ENCODE measurements around a stretch of chr7.

- PRO-cap: no peak
These were observed 9.7 kb upstream of the GET4 start for GRCh38 chr7:866762-866923.

DNA sequence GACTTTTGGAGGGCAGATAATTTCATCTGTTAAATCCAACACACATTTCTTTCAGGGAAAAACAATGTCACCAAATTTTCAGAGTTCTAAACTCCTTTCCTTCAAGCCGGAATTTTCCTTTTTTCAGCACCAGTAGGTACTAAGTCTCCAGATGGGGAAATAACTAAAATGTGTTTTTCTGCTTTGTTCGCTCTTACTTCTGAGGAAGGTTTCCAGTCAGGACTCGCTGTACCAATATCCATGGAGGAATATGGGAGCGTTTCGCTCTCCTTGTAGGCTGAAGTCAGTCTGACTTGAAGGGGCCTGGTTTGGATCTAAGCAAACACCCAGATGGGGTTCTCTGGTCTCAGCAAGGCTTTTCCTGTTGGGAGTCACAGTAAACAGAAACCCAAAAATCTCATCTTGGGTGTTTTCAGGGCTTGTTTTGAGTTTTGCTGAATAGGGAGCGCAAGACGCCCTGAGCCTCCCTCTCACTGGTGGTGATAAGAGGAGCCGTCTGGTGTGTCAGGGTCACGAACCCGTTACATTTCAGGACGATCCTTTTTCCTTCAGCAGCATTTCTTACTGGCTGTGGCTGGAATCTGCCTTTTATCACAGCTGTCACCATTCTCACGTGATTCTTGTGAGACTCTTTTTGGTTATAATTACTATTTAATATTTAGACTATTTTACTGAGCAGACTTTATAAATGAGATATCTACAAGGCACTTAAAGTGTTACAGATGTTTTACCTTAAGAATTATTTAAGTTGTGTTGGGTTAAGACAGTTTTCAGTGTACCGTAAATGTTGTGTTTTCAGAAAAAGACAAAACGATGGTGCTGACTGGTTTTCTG, 2.4 kb upstream of the GET4 start:
- PRO-cap: no peak

DNA sequence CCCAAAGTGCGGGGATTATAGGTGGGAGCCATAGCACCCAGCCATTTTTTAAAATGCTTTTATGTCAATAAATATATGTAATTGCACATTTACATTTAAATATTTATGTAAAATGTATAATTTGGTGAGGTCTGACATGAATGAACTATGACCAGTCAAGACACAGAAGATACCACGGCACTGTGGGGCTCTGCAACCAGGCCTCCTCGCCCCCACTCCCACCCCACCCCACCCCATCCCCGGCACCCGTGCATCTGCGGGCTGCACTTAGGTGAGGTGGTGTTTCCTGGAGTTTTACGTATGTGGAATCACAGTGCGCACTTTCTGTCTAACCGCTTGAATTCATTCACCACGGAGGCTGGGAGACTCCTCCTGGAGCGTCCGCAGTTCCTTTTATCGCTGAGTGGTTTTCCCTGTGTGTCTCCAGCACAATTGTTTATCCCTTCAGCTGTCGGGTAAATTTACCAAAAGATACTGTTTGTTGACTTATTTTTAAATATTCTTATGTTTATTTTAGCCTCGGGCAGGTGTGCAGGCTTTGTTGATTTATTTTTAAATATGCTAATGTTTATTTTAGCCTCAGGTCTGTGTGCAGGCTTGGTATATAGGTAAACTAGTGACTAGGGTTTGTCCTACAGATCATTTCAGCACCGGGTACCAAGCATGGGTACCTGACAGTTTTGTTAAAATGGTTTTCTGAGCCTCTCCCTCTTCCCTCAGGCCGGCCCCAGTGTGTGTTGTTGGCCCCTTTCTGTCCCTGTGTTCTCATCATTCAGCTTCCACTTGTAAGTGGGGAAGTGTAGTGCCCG, 5.0 kb downstream of the GET4 start:
- PRO-cap: no peak

GRCh38 chr7:882118-882616, 5.8 kb downstream of the GET4 start:
- PRO-cap: no peak

- PRO-cap: no peak
These were observed 16.5 kb downstream of the GET4 start for GRCh38 chr7:892520-893613.

DNA sequence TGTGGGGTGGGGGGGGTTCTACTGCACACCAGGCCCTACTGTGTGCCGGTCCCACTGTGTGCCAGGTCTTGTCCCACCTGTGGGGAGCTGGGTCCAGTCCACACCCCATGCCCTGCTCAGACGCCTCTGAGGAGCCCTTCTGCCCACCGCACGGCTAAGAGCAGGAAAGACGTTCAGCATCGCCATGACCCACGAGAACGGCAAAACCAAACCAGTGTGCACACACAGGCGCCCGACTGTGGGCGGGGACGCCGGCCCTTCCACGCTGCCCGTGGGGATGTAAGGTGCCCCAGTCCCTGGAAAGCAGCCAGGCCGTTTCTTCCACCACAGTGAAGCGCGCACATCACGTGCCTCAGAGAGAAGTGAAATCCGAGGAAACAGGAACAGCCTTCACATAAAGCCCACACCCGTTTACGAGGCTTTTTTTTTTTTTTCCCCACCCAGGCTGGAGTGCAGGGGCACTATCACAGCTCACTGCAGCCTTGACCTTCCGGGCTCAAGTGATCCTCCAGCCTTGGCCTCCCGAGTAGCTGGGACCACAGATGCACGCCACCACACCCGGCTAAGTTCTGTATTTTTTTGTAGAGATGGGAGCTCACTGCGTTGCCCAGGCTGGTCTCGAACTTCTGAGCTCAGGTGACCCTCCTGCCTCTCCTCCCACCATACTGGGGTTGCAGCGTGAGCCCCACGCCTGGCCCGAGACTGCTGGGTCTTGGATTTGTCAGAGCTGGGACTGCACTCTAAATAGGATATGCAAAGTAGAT, 33.7 kb downstream of the GET4 start:
- PRO-cap: no peak

DNA sequence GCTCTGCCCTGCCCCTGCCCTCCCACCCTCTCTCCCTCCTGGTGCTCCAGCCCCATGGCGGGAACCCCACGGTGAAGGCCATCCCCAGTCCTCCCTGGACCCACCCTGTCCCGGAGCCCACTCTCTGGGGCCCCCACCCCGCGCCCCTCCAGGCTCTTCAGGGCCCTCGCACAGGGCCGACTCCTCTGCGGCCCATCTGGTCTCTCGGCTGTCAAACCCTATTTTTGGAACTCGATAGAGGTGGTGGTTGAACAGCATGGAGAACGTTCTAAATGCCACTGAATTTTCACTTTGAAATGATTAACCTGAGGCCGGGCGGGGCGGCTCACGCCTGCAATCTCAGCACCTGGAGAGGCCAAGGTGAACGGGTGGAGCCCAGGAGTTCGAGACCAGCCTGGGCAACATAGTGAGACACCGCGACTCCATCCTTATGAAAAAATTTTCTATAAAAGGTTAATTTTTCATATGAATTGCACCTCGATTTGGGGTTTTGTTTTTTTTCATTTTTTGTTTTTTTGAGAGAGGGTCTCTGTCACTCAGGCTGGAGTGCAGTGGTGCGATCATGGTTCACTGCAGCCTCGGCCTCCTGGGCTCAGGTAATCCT, 7.8 kb downstream of the ADAP1 start:
- PRO-cap: bidirectional peak, plus-strand start at position 363 of the sequence, minus-strand start at position 270 of the sequence

DNA sequence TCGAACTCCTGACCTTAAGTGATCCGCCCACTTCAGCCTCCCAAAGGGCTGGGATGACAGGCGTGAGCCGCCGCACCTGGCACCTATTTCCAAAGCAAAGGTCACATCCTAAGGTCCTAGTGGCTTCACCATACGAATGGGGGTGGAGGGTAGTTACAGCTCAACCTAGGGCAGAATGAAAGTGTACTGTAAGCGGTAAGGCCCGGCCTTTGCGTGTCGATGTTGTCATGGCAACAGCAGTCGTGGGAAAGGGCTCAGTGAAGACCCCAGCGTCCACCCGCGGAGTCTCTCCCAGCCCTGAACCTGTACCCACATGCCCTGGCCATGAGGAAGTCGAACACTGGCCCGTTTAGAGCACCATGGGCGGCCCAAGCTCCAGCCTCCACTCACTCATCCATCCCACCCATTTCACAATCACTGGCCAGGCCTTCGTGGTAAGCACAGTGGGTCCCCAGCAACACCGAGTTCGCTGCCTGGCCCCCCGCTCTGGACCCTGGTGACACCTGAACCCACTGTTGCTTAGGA, 1.7 kb upstream of the COX19 start:
- PRO-cap: no peak

GRCh38 chr7:982718-983026, 309 bp upstream of the CYP2W1 start:
- PRO-cap: no peak

- PRO-cap: no peak
These were observed 3.5 kb upstream of the GPR146 start for GRCh38 chr7:1040674-1041324.

DNA sequence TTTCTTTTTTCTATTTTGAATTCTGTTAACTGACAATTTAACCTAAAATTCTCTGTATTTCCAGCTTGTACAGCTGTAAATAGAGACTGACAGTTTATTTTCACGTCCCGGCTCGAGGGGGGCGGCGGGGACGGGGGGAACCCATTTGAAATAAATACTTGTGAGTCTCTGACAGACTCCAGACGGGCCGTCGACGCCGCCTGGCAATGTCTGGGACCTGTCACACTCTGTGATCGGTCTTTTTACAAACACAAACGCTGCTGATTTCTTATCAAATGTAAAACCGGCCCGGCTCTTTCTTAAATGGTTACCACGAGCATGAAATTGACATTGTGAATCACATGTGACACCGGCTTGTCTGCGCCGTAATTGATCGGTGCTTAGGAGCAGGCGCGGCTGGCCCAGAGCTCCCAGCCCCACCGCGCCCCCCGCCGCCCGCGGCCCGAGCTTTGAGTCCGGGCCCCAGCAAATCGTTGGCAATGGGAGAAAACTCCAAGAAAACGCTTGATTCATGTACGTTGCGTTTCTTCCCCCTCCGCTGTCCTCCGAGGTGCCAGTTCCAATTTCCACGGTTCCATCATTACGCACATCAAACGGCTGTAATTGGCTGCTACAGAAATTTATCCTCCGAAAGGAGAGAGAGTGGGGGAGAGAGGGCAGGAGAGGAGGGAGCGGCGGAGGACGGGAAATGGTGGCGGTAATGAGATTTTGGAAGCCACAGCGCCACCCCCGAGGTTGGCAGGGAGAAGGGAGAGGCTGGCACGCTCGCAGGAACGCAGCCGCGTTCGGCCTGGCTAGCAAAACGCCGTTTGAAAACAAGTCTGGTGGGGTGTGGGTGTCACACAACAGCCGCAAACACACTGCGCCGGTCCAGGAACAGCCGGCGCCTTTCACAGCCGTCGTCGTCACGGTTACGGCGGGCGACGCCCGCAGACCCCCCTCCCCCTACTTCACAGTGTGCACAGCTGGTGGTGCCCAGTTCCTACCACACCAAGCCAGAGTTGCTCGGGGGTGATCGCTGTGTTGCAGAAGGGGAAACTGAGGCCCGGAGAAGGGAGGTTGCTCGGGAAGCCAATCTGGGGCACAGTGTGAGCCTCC, 57.3 kb downstream of the UNCX start:
- PRO-cap: no peak

DNA sequence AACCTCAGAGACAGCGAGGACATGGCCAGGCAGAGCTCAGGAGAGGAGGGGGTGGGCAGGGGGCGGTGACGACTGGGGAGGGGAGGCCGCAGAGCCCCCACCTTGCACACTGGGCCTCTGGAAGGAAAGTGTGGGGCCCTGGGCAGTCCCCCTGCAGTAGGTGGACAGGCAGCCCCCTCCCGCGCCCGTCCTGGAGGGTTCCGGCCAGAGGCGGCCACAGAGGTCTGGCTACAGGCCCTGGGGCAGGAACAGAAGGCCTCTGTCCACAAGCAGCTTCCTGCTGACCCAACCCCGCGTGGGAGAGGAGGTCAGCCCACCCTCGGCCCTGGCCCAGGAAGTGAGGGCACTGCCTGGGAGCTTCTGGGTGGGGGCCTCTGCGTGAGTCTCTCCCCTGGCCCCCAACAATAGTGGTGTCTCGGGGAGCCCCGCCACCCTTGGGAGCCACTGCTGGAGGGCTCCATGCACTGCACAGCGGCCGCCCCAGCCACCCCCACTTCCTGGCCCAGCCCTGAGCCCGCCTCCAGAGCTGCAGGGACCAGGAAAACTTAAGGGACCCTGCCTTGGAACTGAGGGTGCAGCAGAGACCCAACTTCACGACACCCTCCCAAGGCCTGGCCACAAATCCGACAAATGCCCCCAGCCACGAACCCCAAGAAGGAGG, 4.7 kb downstream of the MICALL2 start:
- PRO-cap: no peak

DNA sequence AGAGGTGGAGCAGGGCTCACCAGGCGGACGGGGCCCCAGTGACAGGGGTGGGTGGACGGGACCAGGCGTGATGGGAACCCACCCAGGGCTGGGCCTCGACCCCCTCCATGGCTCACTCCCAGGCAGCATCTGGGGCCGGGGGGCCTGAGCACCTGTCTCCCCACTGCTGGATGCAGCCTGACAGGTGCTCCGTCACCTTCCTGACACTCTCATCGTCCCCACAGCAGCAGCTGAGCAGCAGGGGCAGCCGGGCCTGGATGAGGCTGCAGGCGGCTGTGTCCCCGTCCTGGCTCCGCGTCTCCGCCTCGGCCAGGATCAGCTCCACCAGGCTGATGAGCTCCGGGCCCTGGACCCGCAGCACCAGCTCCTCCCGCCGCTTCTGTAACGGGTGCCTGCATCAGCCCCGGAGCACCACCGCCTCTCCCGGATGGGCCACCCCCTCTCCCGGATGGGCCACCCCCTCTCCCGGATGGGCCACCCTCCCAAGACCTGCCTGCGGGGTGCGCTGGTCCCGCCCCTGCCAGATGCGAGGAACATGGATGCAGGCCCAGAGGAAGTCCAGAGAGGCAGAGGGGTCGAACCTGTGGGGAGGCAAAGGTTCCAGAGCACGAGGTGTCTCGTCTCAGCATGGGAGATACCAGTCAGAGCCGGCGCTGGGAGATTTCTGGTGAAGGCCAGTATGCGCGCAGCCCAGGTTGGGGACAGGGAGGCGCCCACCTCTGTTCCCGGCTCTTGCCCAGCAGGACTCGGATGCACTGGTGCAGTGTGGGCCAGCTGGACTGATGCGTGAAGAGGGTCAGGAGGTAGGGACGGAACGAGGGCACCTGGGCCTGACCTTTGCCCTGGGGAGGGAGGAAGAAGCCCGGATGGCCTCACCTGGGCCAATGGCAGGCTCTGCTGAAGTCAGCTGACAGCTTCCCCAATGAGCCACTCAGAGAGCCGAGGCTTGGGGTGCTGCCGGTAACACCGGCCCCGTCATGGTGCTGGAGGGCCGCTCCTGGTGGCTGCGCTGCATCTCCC, 17.1 kb upstream of the MICALL2 start:
- PRO-cap: no peak

DNA sequence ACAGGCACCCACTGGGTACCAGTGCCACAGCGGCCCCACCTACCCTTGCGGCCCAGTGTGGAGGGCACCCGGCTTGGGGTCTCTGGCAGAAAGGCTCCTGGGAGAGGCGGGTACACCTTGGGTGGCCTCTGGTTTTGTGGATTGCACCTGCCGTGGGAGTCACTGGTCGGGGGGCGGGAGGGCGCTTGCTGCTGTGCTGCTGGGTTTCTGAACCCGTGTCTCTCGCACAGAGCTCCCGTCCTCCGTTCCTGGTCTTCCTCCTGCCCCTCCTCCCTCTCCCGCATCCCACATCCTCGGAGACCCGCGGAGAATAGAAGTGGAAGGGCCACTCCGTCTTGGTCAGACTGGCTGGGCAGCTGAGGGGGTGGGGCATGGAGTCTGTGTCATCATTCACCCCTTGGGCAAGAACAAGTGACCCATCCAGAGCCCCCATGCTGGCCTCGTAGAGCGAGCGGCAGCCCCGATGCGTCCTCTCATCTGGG, 3.9 kb downstream of the MAFK start:
- PRO-cap: no peak

DNA sequence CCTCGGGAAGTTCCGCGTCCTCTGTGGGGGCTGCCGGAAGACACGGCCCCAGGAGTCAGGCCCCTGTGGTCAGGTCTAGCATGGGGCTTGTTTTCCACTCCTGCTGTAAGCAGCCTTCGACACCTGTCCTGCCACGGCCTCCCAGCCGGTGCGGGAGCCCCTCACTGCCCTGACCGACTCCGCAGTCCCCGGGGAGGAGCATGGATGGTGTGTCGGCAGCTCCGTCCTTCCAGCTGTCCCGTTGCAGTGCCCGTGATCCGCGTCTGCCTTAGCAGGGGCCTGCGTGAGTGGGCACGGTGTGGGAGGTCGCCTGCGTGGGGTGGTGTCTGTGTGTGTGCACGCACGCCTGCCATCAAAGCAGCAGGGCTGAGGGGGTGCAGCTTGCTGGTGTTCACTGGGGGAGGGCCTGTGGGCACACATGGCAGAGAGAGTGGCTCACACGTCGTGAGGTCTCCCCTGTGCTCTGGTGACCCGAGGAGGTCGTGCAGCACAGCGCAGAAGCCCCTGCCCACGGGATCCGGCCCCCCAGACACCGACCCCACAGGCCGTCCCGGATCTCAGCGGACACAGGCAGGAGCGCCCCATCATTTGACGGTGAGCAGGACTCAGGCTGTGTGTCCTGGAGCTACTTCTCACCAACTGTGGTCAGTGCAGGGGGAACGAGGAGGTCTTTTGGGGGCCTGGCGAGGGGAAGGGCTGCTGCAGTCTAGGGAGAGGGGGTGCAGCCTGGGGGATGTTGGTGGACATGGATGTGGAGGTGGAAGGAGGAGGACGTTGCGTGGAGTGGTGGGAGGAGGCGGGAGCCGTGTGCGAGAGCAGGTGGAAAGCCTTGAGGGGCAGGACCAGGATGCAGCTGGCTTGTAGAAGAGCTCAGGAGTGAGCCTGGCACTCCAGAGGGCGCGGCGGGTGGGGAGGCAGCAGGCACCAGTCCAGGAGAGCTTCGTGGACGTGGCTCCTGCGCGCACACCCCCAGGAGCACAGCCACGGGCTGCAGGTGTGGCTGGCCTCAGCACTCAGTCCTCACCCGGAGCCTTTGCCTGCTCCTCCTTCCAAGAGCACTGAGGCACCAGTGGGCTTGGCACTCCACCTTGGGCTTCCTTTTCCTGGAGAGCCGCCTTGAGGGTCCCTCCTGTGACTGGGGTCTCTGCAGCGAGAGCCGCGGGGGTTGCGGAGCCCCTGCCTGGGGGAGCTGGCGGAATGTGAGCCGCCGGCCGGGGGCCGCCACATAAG, 10.6 kb downstream of the MAFK start:
- PRO-cap: no peak

- PRO-cap: no peak
These were observed 12.5 kb downstream of the MAFK start for GRCh38 chr7:1542650-1543842.

GRCh38 chr7:1549166-1549736, 6.8 kb downstream of the TMEM184A start:
- PRO-cap: no peak

- PRO-cap: no peak
These were observed 83.2 kb downstream of the ELFN1 start for GRCh38 chr7:1753183-1753741.

DNA sequence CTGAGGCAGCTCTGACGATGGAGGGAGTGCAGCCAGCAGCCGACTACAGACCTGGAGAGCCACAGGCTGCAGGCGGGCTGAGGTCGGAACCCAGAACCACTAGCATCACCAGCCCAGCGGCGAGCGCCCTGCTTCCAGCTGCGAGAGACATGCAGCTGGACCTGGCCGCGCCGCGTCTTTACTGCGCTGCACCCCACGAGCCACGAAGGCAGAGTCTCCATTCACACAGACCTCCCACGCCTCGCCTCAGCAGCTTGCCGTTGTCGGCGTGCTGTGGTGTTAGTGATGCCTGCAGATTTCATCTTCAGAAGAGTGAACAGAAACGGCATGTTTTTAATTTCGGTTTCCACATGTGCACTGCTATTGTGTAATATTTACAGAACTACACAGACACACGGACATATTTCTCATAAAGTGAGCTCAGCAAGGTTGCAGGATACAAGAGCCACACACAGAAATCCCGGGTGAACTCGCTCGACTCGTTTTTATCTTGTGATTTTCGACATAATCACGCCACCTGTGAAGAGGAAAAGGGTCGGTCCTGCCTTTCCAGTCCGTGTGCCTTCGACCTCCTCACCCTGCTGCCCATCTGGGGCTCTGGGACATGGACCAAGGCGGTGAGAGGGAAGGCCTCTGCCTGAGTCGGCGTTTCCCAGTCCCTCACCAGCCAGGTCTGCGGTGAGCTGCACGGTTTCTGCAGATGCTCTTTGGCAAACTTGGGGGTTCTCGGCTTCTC, 252.2 kb downstream of the ELFN1 start:
- PRO-cap: no peak

DNA sequence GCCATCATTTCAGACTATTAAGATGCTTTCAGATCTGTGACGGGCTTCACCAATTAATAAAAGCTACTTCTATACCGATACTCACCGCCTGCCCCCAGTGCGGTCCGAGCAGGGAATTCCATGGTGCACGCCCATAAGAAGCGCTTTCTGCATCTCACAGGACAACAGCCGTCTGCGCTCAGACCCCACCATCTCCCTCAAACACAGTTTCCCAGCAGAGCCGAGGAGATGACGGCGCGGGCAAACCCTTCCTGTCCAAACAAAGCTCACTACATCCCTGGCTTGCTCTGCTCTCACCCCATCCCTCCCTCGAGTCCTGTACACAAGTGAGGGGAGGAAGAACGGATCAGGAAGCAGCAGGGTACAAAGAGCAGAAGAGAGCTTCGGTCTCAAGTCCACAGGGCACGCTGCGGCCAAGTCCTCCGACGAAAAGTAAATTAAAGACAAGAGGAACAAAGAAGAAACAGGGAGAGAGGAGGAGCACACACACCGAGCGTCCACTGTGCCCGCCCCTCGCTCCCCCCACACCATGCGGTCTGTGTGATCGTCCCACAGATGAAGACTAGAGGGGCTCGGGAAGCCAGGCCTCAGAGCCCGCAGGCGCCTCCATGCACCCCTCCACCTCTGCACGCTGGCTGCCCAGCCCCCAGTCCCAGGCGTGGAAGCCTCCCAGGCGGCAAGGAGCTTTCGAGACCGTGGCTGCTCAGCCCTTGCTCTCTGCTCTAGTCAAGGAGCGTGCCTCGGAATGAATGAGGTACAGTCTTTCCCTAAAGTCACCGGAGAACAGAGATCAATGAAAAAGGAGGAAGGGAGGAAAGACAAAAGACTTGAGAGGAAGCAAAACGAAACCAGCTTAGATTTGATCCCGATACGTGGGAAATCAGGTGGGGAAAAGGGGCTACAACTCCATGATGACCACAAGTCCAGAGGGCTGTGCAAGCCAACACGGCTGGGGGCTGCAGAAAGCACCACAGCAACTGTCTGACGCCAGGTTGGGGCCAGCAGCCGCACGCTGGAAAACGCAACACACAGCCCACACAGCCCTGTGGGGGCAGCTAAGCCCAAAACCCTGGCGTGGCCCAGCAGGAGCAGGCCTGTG, 121.7 kb downstream of the MAD1L1 start:
- PRO-cap: bidirectional peak, plus-strand start at position 455 of the sequence, minus-strand start at position 318 of the sequence